ENCODE results near the genes PTRHD1, ADCY3 and DTNB.

DNA sequence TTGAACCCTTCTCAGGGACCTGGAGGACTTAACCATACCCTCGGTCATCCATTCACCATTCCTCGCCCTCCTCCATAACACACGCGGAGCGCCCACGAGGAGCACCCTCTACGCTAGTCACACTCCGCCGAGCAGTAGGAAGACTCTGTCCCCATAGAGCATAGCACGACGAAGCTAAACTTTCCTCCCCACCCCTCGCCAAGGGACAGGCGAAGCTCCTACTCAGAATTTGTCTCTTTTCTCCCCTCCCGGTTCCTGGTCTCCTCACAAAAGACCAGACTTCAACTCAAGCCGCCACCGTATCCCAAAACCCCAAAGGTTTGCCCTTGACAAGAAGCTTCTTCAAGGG is 681 bp upstream of the ITSN2 start:
- RAMPAGE, long total RNA = no peak
- RRBS, 2 experiments = no CpG with 5 or more reads among the region's 16 CpGs
CAGE:
- cytosol, long polyA minus RNA = no peak
- cytosol, long polyA plus RNA = no peak
- long polyA plus RNA = no peak
- nucleolus, long total RNA = no peak
- nucleus, long polyA plus RNA = no peak
- nucleus, long total RNA = no peak

DNA sequence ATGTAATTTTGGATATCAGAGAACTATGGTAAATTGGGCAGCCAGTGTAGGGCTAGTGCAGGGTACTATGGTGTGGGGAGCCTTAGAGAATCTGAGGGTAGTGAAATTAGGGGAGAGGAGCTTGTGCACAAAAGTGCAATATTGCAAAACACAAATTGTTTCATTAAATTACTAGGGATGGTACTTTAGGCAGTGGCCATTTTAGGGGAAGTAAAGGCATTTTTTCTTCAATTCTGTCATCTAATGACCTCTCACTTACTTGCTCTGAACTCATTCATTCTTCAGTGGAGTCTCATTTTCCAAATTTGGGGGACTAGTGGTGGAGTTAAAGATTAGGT is 33.9 kb downstream of the NCOA1 start:
- RAMPAGE, long total RNA = no peak
CAGE:
- cytosol, long polyA minus RNA = no peak
- cytosol, long polyA plus RNA = no peak
- long polyA plus RNA = no peak
- nucleolus, long total RNA = no peak
- nucleus, long polyA plus RNA = no peak
- nucleus, long total RNA = no peak

DNA sequence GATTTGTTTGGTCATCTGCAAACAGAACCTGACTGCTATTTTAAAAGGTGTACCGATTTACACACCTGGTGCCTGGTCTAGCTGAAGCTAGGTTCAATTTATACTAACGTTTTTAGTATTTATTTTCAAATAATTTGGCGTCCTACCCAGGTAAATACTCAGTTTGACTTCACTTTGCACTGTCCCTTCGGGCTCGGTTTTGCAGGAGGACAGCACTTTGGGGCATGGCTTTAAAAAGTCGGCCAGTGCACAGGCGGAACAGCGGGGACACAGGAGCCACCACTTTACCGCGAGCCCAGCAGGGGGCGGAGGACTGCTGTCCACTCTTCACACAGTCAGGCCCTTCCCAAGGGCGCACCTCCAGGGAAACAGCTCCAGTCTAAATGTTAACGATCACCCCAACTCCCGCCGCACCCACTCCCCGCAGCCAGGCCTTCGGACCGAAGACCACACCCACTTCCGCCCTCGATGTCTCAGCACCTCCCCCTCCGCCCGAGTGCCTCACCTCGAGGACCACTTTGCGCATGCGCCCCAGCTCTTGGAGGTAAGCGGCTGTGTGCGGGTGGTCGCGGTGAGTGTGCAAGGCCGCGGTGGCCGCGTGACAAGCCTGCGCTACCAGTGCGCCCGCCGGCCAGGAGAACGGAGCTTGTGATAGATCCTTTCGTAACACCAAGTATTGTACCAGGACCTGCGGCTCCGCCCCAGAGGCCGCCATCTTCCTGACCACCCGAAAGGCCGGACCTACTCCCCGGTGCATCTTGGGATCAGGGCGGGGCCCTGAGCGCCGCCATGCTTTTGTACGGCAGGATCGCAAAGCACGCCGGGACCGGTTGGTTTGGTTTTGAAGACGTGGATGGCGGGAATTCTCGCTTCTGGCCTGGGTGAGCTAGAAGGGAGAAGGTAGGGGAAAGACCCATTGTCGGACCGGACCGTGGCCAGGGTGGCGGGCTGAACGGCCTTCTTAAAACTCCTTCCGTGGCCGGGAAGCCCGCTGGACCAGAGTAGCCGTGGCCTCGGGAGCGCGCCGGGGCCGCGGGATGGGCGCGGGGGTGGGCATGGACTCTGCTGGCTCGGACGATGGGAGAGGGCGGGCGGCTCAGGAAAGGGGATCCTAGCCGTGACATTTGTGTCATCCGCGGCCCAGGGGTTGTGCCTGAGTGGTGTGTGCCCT is at the start of gene PTRHD1:
PTRHD1 (minus strand) TSS at position 771 of the 1,171 bp plus-strand sequence.
- RAMPAGE, long total RNA = start-site peak on the minus strand centred at position 741 of the sequence, 29 bp wide, 424 and 1,310 reads in 2 replicates; start-site peak on the plus strand centred at position 821 of the sequence, 107 bp wide, 34 and 666 reads in 2 replicates
- RRBS, 2 experiments = under 1 to 3% methylated on average over 19 to 29 of the region's 80 CpGs
CAGE:
- cytosol, long polyA minus RNA = start-site peak on the minus strand centred at position 401 of the sequence, 14 bp wide, 52 reads; start-site peak on the minus strand centred at position 751 of the sequence, 38 bp wide, 103 reads; start-site peak on the plus strand centred at position 929 of the sequence, 7 bp wide, 23 reads
- cytosol, long polyA plus RNA = start-site peak on the minus strand centred at position 426 of the sequence, 100 bp wide, 73 and 73 reads in 2 replicates; start-site peak on the minus strand centred at position 740 of the sequence, 32 bp wide, 621 and 776 reads in 2 replicates
- long polyA plus RNA = start-site peak on the minus strand centred at position 485 of the sequence, 210 bp wide, 64 and 73 reads in 2 replicates; start-site peak on the minus strand centred at position 740 of the sequence, 32 bp wide, 450 and 623 reads in 2 replicates
- nucleolus, long total RNA = start-site peak on the minus strand centred at position 450 of the sequence, 17 bp wide, 28 reads; start-site peak on the minus strand centred at position 748 of the sequence, 5 bp wide, 51 reads; start-site peak on the plus strand centred at position 833 of the sequence, 11 bp wide, 251 reads
- nucleus, long polyA plus RNA = start-site peak on the minus strand centred at position 740 of the sequence, 32 bp wide, 309 and 369 reads in 2 replicates; start-site peak on the plus strand centred at position 849 of the sequence, 72 bp wide, 327 and 407 reads in 2 replicates
- nucleus, long total RNA = start-site peak on the plus strand centred at position 831 of the sequence, 16 bp wide, 68 reads

DNA sequence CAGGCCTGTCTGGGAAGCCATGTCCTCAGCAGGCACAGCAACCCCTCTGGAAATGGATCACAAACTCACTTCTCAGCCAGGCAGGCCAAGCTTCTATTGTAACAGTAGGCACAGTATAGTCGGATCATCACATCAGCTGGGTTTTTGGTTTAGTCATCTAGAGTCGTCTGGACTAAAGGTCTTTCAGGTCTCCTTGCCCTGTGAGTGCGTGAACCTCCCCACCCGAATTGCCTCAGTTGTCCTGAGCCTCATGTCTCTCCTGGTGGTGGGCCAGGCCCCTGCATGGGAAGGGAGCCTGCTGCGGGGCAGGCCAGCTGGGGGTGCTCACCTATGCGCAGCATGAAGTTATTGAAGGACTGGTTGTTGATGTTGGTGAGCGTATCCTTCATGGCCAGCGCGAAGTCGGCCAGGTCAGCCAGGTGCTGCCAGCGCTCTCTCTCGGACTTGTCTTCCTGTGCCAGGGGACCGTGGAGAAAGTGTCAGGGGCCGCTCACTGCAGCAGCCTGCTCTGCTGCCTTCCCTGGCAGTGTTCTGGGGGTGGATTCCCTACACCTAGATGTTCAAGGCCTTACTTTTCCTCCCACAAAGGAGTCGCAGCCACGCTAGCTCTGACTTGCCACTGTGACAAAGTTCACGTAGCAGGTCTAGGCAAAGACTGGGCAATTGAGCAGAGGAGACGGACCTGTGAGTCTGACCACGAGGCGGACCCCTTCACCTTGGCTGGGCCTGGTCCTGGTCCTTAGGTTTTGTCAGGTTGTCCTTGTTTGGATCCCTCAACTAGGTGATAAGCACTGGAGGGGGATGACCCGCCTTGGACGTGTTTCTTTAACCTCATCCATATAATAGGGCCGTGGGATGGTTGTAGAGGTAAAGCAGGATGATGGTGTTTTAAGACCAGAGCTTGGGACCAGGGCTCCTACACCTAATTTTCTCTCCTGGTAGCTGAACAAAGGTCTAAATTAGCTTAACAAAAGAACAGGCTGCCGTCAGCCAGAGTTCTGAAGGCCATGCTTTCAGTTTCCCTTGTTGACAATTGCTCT is 28.3 kb downstream of the CENPO start:
- RAMPAGE, long total RNA = no peak
- RRBS, 2 experiments = no CpG with 5 or more reads among the region's 24 CpGs
CAGE:
- cytosol, long polyA minus RNA = no peak
- cytosol, long polyA plus RNA = no peak
- long polyA plus RNA = no peak
- nucleolus, long total RNA = no peak
- nucleus, long polyA plus RNA = no peak
- nucleus, long total RNA = no peak

GRCh38 chr2:24832674-24833495 is 39.7 kb downstream of the CENPO start:
- RAMPAGE, long total RNA = no peak
- RRBS, 2 experiments = no CpG with 5 or more reads among the region's 23 CpGs
CAGE:
- cytosol, long polyA minus RNA = no peak
- cytosol, long polyA plus RNA = no peak
- long polyA plus RNA = no peak
- nucleolus, long total RNA = no peak
- nucleus, long polyA plus RNA = no peak
- nucleus, long total RNA = no peak

- RAMPAGE, long total RNA = no peak
- RRBS, 2 experiments = no CpG with 5 or more reads among the region's 9 CpGs
CAGE:
- cytosol, long polyA minus RNA = no peak
- cytosol, long polyA plus RNA = no peak
- long polyA plus RNA = no peak
- nucleolus, long total RNA = no peak
- nucleus, long polyA plus RNA = no peak
- nucleus, long total RNA = no peak
These were observed 7.2 kb downstream of the ADCY3 start for GRCh38 chr2:24912854-24913230.

DNA sequence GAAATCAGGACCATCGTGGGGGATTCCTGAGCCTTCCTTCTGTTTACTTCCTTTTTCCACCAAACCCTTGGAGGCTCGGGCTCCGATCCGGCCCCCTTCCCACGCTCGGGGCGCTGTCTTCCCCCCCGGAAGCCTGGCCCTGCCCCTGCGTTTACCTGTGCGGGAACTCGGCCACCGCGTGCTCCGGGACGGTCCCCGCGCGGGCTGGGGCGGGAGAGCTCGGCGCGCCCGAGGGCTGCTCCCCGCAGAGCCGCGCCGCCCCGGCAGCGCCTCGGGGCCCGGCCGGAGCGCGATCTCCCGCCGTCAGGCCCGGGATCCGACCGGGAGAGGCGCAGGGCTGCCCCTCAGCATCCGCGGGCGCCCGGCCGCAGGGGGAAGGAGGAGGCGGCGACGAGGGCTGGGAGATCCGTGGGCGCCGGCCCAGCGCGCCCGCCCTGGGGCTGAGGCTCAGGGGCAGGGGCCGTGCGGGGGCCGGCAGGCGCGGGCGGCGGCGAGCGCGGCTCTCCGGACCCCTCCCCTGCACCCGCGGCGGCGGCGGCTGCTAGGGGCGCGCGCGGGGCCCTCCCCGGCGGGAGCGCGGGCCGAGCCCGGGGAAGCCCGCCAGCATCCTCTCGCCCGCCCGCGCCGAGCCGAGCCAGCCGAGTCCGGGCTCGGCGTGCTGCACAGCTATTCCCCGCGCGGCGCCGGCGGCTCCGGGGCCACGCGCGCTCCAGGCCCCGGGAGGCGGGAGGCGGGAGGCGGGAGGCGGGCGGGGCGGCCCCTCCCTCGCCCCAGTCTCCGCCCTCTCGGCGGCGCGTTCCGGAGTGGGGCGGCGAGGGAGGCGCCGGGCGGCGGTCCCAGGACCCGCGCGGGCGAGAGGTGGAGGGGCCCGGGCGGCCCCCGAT is at the start of gene ADCY3:
ADCY3 (minus strand) TSS at position 710 of the 884 bp plus-strand sequence.
- RAMPAGE, long total RNA = no peak
- RRBS, 2 experiments = under 1 to 2% methylated on average over 84 to 87 of the region's 128 CpGs
CAGE:
- cytosol, long polyA minus RNA = no peak
- cytosol, long polyA plus RNA = no peak
- long polyA plus RNA = no peak
- nucleolus, long total RNA = start-site peak on the minus strand centred at position 441 of the sequence, 677 bp wide, 53 reads
- nucleus, long polyA plus RNA = no peak
- nucleus, long total RNA = no peak

- RAMPAGE, long total RNA = no peak
- RRBS, 2 experiments = no CpG with 5 or more reads among the region's 7 CpGs
CAGE:
- cytosol, long polyA minus RNA = no peak
- cytosol, long polyA plus RNA = no peak
- long polyA plus RNA = no peak
- nucleolus, long total RNA = no peak
- nucleus, long polyA plus RNA = no peak
- nucleus, long total RNA = no peak
These were observed 1.5 kb downstream of the EFR3B start for GRCh38 chr2:25043347-25043872.

DNA sequence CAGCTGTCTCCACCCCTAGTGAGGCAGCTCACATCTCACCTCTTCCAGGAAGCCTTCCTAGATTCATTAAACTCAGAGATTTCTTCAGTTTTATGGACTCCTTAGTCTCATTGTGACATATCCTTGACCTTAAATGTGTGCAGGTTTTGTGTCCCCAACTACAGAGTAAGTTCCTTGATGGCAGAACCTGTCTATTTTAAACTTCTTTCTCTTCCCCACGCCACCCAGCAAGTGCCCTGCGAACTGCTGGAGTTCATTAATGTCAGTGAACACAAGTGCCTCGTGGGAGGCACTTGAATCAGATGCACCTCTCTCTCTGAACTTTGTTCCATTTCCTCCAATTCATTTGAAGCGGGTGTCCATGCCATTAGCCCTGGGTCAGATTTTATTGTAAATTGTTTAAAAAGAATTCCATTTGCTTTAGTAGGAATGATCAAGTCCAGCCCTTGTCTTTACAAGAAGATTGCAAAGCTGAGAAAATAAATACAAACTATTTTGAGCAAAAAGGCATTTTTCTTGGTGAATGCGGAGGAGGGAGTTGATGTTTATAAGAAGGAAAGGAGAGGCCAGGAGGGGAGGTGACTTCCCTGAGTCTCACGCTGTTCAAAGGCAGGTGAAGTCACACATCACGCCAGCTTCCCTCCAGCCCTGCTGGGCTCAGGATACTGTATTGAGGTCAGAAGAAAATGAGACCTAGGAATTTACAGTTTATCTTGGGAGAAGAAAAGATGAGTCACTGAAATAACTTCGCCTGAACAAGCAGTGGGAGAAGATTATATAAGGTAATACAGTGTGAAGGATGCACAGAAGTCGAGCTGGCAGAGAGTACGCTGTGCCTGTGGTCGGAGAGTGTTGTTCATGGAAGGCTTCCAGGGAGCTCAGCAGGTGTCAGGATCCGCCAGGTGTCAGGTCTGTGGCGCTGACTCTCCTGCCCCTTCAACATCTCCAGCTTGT is 36.3 kb downstream of the EFR3B start:
- RAMPAGE, long total RNA = no peak
- RRBS, 2 experiments = no CpG with 5 or more reads among the region's 13 CpGs
CAGE:
- cytosol, long polyA minus RNA = no peak
- cytosol, long polyA plus RNA = no peak
- long polyA plus RNA = no peak
- nucleolus, long total RNA = no peak
- nucleus, long polyA plus RNA = no peak
- nucleus, long total RNA = no peak

GRCh38 chr2:25240234-25240835 is 72.0 kb upstream of the POMC start:
- RAMPAGE, long total RNA = no peak
- RRBS, 2 experiments = no CpG with 5 or more reads among the region's 21 CpGs
CAGE:
- cytosol, long polyA minus RNA = no peak
- cytosol, long polyA plus RNA = no peak
- long polyA plus RNA = no peak
- nucleolus, long total RNA = no peak
- nucleus, long polyA plus RNA = no peak
- nucleus, long total RNA = no peak

DNA sequence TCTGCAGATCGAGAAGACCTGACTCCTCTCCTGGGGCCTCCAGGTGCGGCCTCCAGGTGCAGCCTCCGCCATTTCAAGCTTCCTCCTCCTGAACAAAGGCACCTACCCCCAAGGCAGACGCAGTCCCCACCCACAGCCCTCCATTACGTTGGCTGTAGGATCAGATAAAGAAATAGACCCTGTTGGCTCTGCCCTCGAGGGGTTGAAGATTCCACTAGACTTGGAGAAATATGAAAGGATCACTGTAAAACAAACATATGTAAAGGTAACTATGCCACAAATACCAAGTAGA is 84.7 kb upstream of the POMC start:
- RAMPAGE, long total RNA = no peak
- RRBS, 2 experiments = no CpG with 5 or more reads among the region's 6 CpGs
CAGE:
- cytosol, long polyA minus RNA = no peak
- cytosol, long polyA plus RNA = no peak
- long polyA plus RNA = no peak
- nucleolus, long total RNA = no peak
- nucleus, long polyA plus RNA = no peak
- nucleus, long total RNA = no peak

DNA sequence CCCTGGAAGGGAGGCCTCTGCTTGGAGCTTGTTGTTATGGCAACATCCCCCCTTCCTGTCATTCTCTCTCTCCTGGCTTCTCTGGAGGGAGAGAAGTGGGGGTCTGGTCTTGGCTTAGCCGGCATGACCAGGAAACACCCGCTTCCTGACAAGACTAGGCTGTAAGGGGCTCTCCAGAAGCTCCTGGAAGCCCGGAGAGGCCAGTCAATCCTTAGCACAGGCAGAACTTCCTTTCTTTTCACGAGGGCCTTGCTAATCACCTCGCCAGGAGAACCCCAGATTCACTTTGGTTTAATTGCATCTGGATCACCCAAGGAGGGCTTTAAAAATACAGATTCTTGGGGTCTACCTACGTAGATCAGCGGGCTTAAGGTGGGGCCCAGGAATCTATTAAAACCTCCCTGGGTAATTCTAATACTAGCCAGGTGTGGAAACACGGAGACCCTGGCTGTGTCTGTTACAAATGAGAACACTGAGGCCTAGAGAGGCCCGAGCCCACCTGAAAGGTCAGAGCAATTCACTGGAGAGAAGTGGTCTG is 84.2 kb downstream of the DNMT3A start:
- RAMPAGE, long total RNA = no peak
- RRBS, 2 experiments = 53 to 89% methylated on average over 3 of the region's 9 CpGs
CAGE:
- cytosol, long polyA minus RNA = no peak
- cytosol, long polyA plus RNA = no peak
- long polyA plus RNA = no peak
- nucleolus, long total RNA = no peak
- nucleus, long polyA plus RNA = no peak
- nucleus, long total RNA = no peak

DNA sequence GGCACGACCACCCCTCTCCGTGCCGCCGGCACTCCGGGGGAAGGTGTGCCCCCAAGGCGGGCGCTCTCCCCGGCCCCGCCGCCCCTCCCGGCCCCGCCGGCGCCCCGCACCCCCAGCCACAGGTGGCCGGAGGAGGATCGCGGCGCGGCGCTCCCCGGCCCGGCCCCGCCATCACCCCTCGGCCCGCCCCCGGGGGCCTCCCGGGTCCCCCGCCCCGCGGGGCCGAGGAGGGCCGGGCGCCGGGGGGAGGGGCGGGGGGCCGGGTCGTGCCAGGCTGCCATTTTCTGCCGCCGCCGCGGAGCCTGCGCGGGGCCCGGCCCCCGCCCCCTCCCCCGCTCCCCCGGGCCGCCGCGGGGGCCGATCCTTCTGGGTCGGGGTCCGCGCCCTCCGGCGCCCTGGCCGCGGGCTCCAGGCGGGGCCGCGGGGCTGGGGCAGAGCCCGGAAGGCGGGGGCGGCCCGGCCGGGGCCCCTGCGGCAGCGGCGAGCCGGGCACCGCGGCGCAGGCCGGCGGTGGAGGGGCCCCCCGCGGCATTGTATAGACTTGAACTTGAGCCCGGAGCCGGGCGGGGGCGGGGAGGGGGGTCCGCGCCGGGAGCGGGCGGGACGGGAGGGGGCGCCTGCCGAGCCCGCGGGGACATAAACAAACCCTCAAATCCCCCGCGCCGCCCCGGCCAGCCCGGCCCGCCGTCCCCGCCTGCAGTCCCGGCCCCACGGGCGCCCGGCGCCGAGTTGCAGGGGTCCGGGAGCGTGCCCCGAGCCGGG is 571 bp downstream of the DNMT3A start:
- RAMPAGE, long total RNA = no peak
- RRBS, 2 experiments = under 1 to 2% methylated on average over 37 to 42 of the region's 110 CpGs
CAGE:
- cytosol, long polyA minus RNA = no peak
- cytosol, long polyA plus RNA = no peak
- long polyA plus RNA = no peak
- nucleolus, long total RNA = no peak
- nucleus, long polyA plus RNA = no peak
- nucleus, long total RNA = no peak

GRCh38 chr2:25362509-25363164 is 20.9 kb upstream of the DNMT3A start:
- RAMPAGE, long total RNA = no peak
- RRBS, 2 experiments = no CpG with 5 or more reads among the region's 22 CpGs
CAGE:
- cytosol, long polyA minus RNA = no peak
- cytosol, long polyA plus RNA = no peak
- long polyA plus RNA = no peak
- nucleolus, long total RNA = start-site peak on the minus strand at chr2:25362785-25362817, 32 reads; start-site peak on the plus strand at chr2:25362913-25363013, 38 reads
- nucleus, long polyA plus RNA = no peak
- nucleus, long total RNA = no peak

- RAMPAGE, long total RNA = no peak
- RRBS, 2 experiments = under 1% methylated on average over 24 of the region's 56 CpGs
CAGE:
- cytosol, long polyA minus RNA = no peak
- cytosol, long polyA plus RNA = no peak
- long polyA plus RNA = no peak
- nucleolus, long total RNA = start-site peak on the plus strand at chr2:25377037-25377104, 53 reads; start-site peak on the plus strand at chr2:25377200-25377298, 11 reads
- nucleus, long polyA plus RNA = no peak
- nucleus, long total RNA = no peak
These were observed 35.2 kb upstream of the DNMT3A start for GRCh38 chr2:25376606-25377692.

DNA sequence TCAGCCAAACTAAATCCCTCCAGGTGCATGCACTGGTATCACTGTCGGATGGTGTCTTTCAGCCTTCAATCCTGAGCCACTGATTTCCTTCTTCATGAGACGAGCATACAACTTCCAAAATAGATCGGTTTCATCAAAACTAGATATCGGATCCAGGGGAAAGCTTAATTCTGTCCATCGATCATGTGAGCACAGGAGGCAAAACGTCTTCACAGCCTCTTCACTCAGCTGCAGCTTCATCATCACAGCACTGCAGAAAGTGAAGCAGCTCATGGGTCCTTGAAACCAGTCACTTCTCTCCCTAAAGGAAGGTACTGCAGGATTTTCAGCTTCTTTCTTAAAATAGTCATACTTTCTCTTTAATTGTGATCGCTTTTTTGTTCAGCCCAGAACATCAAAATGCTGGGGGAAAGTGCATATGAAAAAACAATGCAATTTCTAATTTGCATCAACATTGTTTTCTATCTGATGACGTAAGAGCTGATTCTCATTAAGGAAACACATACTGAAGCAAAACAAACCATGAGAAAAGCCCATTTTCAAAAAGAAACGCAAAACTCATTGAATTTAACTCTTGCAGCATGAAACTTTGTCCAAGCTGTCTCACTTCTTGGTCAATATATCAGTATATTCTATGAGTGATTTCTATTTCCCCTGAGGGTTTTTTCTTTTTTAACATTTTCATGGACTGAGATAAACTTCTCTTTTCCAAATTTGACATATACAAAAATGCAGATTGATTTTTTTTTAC is 80.4 kb downstream of the DTNB start:
- RAMPAGE, long total RNA = no peak
- RRBS, 2 experiments = no CpG with 5 or more reads among the region's 9 CpGs
CAGE:
- cytosol, long polyA minus RNA = no peak
- cytosol, long polyA plus RNA = no peak
- long polyA plus RNA = no peak
- nucleolus, long total RNA = no peak
- nucleus, long polyA plus RNA = no peak
- nucleus, long total RNA = no peak

DNA sequence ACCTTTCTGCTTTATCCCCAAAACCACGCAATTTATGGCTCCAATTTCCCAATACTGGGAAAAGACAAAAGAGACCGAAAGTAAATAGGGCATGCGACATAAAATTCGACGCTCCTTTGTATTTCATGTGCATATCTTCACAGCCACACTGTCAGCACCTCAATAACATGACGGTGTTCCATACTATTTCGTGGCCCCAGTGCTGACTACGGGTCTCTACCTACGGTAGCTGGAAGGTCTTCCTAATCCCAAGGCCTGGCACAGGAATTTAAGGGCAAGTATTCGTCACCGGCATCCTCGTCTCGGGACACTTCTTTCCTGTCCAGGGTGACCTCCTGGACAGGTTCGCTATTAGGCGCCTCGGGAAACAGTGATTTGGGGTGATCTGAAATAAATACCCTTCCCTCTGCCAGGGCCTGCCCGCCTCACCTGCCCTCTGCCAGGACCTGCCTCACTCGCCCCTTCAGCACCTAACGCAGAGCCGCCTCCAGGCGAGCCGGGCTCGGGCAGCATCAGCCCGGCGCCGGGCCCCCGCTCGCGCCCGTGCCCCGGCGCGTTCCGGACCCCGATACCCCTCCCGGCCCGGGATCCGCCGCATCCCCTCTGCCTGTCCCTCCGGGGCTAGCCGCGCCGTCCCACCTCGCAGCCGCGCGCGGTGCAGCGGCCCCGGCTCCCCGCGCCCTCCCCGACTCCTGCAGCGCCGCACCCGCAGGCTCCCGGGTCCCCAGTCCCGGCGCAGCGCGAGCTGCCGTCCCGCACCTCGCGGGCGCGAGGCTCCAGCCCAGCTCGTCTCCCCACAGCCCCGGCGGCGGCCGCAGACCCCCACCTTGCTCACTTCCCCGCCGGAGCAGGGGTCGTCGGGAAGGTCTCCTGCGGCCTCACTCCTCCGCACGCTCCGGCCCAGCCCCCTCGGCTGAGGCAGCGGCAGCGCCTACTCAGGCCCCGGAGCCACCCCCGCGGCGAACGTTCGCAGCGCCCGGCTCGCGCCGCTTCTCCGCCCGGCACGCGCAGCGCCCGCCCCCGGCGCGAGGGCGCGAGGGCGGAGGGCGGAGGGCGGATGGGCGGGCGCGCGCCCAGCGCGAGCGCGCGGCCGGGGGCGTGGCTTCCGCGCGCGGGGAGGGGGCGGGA is at the start of gene DTNB:
DTNB (minus strand) TSS at position 1,018 of the 1,128 bp plus-strand sequence.
- RAMPAGE, long total RNA = no peak
- RRBS, 2 experiments = under 1 to 2% methylated on average over 68 of the region's 124 CpGs
CAGE:
- cytosol, long polyA minus RNA = no peak
- cytosol, long polyA plus RNA = no peak
- long polyA plus RNA = no peak
- nucleolus, long total RNA = no peak
- nucleus, long polyA plus RNA = no peak
- nucleus, long total RNA = no peak

DNA sequence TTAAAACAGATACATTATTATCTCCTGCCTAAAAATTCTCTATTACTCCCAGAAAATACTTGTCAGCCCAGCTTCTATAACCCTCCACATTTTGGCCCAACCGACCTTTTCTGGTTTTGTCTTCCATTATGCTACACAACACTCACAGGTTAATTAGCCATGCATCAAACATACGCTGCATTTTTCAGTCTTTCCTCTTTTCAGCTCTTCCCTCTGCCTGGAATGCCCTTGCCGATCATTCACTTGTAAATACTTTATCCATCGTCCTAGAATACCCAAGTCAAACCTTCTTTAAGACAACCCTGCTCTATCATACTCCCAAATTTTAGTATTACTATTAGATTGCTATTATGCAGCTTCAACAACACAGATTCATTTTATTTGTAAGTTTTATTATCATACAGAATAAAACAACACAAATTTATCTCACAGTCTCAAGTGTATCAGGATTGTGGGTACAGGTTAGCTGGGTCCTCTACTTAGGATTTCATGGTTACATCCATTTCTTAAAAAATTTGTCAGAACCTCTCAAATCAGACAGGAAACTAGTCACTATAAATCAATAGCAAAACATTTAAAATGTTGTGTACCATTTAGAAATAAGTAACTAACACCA is 10.6 kb downstream of the ASXL2 start:
- RAMPAGE, long total RNA = no peak
- RRBS, 2 experiments = no CpG with 5 or more reads among the region's 4 CpGs
CAGE:
- cytosol, long polyA minus RNA = no peak
- cytosol, long polyA plus RNA = no peak
- long polyA plus RNA = no peak
- nucleolus, long total RNA = no peak
- nucleus, long polyA plus RNA = no peak
- nucleus, long total RNA = no peak

GRCh38 chr2:25976998-25977407 is 5.3 kb downstream of the KIF3C start:
- RAMPAGE, long total RNA = no peak
- RRBS, 2 experiments = no CpG with 5 or more reads among the region's 5 CpGs
CAGE:
- cytosol, long polyA minus RNA = no peak
- cytosol, long polyA plus RNA = no peak
- long polyA plus RNA = no peak
- nucleolus, long total RNA = no peak
- nucleus, long polyA plus RNA = no peak
- nucleus, long total RNA = no peak